Cardiac atrium fibroblast (primary cell): ENCODE measurements around the genes RBP5, ACSM4, ZNF705A and PHC1.

DNA sequence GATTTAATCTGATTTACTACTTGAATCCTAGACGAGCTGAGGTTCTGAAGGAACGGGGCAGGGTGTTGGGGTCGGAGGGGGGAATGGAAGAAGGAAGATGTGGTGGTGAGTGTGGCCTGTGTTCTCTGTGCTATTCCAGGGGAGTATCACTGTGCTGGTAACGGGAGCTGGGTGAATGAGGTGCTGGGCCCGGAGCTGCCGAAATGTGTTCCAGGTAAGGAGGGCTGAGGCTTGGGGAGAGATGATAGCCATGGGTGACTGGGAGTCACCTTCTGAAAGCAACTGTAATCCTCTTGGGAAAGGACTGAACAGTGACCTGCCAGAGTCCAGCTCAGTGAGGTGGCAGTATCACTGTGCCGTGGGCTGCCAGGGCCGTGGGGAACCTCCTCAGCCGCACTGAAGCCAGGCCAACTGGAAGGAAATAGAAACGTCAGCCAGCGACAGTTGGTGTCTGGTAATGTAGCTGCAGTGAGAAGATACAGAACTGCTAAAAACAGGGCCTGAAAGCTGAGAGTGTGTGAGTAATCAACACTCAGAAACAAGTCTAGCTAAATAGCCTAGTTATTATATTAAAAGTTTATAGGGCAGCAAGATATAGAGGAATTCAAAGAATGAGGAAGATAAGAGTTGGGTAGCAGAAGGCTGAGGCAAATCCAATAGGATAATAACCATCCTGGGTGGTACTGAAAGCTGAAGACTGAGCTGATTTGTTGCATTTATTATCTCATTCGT, 8.0 kb downstream of the C1S start:
- RAMPAGE, long total RNA, result no peak

DNA sequence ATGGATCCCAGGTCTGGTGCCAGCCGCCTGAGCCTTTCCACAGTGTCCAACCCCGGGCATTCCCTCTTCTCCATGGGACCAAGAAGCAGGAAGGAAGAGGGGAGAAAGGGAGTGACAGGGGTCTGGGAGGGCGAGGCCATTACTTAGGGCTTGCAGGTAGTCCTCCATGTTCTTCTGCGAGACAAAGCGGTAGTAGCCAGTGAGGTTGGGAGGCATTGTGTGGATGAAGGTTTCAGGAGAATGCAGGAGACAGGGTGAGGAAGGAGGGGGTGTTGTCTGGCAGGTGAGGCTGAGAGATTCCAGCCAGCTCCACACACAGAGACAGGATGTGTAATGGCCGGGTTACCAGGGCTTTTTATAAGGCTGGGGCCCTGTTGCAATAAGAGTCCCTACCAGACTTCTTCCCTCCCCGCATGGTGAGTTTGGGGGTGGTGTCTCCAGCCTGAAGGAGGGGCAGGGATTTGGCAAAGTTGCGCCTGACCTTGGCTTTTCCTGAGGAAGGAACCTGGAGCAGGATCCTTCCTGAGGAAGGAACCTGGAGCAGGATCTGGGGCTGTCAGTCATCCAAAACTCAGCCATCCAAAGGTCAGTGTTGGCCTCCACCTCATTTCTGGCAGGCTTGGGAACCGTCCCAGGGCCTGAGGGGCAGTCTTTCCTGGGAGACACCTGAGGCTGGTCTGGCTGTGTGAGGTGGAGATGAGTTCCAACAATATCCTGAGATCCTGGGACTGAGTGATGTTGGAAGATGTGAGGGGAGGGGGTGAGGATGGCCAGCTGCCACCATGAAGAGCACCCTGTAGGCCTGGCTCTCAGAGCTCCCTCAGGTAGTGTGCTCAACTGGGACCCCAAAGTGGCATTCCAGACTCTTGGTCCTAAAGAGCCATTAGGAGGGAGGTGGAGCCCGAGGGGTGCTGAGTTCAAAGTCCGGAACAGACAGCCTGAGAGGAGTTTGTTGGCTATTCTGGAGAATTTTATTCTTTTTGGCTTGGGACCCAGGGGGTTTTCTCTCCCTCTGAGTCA, at the start of gene RBP5:
TSS of gene RBP5 (minus strand) at position 330 of the 1,020 bp plus-strand sequence.
- RAMPAGE, long total RNA, result no peak

DNA sequence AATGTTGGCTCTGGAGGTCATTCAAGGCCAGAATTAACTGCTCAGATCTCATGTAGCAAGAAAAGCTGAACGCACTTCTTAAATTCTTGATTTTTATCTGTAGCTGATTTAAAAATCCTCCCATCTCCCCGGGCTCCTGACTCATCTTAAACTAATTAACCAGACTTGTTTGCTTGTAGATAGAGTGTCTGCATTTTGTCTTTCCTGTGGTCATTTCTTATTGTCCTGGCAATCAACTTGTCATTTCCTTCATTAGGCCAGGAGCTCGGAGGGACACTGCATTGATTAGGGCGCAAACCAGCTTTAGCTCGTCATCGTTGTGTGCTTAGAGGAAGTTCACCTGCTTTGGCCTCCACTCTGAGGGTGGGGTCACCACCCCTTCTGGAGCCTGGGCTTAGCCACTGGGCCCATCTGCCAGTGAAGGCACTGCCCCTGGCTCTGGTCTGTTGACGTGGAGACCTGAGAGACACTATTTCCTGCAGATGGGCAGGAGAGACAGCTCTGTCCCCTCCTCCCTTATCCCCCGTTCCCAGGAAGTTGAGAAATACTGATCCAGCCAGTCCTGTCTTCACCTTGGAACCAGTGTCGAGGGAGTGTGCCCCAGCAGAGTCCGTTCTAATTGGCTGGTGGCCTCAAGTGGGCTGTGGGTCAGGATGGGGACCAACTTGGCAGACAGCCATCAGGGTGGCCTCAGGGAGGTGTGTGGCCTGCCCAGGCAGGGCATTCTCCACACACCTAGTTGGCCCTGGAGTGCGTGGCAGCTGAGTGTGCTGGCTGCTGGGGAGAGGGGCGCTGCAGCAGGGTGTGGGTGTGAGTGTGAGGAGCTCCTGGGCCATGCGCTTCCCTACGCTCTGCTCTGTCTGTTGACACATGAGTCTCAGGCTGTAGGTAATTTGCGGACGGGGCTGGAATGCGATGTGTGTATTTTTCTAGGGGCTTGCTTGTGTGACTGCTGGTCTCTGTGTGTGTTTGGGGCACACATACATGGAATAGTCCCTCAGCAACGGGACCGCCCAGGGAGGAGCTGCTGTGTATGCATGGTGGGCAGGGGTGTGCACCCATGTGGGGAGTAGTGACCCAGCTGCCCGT, 25.3 kb downstream of the CLSTN3 start:
- RAMPAGE, long total RNA, result no peak

DNA sequence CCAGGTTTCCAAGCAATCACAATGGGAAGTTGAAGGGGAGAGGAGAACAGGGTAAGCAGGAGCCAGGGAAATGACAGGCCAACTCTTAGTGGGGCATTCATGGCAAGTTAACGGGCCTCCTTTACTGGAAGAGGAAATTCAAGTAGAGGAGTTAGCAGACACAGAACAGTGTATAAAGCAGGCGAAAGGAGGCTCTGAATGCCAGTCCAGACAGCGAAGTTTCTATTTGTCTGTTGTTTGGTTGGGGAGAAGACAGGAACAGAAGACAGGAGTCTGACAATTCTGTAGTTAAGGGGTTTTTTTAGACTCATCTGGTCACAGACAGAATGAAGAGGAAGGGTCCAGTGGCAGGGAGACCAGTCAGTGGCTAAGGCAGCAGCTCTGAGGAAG, at the start of gene ACSM4:
TSS of gene ACSM4 (plus strand) at position 298 of the 390 bp plus-strand sequence.
- RAMPAGE, long total RNA, result no peak

GRCh38 chr12:7487202-7488208, 16.1 kb downstream of the CD163 start:
- RAMPAGE, long total RNA, result no peak

DNA sequence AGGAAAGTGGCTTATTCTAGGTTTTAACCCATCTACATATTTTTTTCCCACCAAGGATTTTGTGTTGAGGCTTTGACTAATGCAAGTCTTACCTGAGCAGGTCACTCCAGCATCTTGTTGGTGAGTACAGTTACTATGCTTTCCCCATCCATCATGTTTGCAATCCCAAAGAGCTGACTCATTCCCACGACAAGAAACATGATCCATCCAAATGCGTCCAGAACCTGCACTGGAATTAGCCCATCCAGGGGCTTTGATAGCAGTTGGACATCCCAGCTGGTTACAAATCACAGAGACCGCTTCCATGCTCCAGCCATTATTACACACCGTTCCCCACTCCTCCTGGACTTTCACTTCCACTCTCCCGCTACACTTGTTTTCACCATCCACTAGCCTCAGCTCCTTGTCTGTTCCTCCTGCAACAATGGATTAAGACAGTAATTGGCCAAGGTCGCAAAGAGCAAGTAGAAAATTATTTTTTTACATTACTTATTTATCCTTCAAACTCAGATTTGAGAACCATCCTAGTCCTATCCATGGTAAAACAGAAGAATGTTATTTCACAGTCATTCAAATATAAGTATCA, 2.4 kb downstream of the CD163 start:
- RAMPAGE, long total RNA, result no peak

- RAMPAGE, long total RNA, result no peak
Measured at GRCh38 chr12:7994422-7995272, 37.9 kb upstream of the FOXJ2 start.

DNA sequence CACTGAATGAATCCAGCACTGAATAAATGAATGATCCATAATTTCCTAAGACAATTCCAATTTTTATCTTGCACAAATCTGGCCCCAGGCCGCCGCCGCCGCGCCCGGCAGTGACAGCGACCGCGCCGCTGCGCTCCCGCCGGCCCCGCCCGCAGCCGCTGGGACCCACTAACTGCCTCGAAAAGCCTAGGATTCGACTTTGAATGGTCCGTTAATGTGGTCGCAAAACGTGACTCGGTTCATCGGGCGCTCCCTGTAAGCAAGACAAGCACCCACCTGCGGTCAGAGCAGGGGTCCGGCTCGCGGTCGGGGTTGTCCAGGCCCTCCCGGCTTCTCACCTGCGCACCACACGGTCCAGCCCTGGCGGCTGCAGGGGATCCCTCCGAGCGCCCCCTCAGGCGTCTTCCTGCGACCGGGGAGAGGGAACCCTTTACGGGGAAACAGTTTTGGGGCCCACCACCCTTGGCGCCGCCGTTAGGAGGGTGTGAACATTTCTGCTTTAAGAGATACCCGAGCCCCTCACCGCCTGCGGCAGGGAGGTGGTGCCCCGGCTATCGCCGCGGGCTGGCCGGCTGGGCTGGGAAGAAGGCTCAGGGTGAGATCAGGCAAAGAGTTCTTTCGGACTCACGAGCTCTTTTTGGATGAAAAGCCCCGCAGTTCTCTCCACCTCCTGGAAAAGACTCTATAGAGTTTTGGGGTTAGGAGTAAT, 13.7 kb upstream of the FOXJ2 start:
- RAMPAGE, long total RNA, result no peak

- RAMPAGE, long total RNA, result no peak
Measured at GRCh38 chr12:8069577-8070118, 3.5 kb upstream of the C3AR1 start.

- RAMPAGE, long total RNA, result no peak
Measured at GRCh38 chr12:8080083-8080563, 2.0 kb upstream of the NECAP1 start.

- RAMPAGE, long total RNA, result no peak
Measured at GRCh38 chr12:8156716-8157412, at the start of gene ZNF705A. Gene ZNF705A, plus strand, starts transcription at chr12:8157015.

- RAMPAGE, long total RNA, result no peak
Measured at GRCh38 chr12:8181233-8181543, 24.4 kb downstream of the ZNF705A start.

DNA sequence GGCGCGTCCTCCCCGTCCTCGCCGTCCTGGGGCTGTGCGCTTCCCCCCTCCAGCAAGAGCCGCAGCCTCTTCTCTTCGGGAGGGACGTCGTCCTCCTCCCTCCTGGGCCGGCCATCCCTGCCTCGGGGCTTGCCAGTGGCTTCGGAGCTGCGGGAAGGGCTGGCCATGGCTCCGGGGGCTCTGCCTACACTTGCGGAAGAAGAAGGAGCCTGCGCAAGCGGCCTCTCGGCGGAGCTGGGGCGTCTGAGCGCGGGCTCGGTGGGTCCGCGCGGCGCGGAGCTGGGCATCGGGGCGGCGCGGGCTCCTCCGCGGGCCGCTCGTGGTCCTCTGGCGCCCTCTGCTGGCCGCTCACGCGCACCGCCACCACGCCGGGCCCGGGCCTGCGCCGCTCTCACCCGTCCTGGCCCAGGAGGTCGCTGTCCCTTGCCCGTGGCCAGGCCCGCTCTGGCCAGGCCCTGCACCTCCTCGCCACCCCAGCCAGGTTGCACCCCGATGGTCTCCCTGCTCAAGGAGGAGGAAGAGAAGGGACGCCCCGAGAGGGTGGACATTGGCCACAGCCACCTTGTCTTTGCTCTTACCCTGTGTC, 59.2 kb upstream of the CLEC6A start:
- RAMPAGE, long total RNA, result no peak

DNA sequence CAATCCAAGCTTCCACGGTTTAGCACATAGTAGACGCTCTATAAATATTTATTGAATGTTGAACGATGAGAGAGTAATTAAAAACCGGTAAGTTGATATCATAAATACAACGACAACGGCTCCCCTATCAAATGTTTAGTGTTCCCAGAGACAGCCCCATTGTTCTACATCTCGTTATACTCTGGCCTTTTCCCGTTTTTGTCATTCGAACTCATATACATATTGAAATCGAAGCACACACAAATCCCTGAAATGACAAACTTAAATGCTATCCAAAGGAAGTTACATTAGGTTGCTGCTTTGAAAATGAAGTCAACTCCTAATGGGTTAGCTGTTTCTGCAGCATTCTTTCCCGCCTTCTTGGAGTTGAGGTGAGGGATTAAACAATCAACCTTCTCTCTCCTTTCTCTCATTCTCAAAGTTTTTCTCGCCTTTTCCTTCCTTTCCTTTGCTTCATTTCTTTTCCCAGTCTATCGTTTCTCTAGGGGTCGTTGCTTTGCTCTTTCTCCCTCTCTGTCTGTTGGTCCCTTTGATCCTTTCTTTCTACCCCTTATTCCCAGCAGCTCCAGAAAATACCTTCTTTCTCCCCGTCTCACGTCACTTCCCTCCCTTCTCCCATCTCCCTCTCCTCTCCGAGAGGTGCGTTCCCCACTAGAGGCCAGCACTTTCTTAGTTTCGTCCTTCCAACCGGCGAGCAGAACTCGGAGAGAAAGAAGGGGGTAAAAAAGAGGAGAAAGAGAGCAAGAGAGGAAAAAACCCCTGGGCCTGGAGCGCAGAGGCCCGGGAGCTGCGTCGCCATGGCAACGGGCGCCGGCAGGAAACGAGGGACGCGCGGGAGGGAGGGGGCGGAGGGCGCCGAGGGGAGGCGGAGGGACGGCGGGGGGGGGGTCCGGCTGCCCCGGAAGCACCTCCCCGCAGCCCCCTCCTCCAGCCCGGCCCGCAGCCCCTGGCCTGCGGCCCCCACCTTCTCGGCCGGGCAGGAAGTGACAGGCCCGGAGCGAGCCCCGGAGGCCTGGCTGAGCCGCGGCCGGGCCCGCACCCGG, at the start of gene PHC1:
TSS of gene PHC1 (plus strand) at position 930 of the 1,043 bp plus-strand sequence.
- RAMPAGE, long total RNA, result no peak

DNA sequence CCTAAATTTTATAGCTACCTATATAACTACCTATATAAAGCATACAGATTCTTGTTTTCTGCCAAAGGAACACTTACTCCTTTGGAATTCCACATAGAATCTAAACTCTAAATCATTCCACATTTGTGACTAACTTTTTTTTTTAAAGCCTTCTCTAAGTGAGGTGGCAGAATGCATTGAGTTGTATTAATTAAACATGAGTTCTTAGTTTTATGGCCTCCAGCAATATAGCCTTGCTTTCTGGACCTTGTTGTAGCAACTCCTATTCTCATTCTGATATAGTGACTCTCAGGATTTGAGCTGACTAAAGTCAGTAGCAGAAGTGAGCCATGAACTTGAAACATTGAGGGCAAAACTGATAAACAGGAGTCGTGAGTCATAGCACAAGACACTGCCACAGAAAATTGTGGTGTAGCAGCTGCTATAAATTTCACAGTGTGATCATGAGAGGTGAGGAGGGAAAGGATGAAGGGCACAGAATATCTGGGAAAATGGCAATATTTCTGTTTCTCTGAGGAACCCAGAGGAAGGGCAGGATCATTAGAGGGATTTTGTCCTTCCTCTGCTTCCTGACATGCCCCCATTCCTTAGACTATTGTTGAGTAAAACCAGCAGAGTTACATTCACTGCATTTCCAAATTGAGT, 7.3 kb downstream of the KLRG1 start:
- RAMPAGE, long total RNA, result no peak

- RAMPAGE, long total RNA, result no peak
Measured at GRCh38 chr12:9106728-9108088, 8.5 kb downstream of the A2M start.

GRCh38 chr12:9131650-9132644, 16.2 kb upstream of the A2M start:
- RAMPAGE, long total RNA, result no peak

- RAMPAGE, long total RNA, result no peak
Measured at GRCh38 chr12:9293510-9293853, 85.3 kb upstream of the PZP start.

DNA sequence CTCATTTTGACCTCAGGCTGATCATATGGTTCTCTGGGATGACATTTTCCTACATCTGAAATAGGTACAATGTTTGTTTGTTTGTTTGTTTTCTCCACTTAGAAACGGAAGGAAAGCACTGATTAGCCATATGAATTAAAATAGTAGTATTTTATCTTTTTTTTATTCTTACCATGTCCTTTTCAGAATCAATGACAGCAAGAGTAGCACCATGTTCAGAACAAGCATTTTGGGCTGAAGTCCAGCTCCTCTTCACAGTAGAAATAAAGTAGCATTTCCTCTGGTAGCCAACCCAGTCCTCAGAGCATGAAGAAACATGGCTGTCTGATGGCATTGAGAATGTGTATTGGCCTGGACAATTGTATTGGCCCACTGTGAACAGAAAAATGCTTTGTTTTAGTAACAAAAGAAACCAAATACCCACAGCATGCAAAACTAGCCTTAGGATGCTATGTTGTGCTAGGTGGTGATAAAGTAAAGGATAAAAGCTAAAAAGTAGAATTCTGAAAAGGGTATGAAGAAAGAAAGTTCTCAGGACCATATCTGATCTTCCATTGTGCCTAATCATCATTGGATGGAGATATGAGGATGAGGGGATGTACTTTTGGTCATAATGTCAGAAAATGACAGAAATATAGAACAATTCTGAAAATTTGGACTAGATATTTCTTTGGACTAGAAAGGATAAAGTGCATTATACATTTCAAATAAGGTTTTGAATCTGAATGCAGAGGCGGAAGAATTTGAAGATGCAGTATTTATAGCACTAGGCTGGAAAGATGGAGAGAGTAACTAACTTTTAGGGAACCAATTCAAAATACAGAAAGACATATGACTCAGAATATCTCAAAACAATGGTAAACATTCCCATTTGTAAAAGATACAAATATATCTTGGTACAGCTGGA, 5.6 kb downstream of the CD69 start:
- RAMPAGE, long total RNA, result no peak

DNA sequence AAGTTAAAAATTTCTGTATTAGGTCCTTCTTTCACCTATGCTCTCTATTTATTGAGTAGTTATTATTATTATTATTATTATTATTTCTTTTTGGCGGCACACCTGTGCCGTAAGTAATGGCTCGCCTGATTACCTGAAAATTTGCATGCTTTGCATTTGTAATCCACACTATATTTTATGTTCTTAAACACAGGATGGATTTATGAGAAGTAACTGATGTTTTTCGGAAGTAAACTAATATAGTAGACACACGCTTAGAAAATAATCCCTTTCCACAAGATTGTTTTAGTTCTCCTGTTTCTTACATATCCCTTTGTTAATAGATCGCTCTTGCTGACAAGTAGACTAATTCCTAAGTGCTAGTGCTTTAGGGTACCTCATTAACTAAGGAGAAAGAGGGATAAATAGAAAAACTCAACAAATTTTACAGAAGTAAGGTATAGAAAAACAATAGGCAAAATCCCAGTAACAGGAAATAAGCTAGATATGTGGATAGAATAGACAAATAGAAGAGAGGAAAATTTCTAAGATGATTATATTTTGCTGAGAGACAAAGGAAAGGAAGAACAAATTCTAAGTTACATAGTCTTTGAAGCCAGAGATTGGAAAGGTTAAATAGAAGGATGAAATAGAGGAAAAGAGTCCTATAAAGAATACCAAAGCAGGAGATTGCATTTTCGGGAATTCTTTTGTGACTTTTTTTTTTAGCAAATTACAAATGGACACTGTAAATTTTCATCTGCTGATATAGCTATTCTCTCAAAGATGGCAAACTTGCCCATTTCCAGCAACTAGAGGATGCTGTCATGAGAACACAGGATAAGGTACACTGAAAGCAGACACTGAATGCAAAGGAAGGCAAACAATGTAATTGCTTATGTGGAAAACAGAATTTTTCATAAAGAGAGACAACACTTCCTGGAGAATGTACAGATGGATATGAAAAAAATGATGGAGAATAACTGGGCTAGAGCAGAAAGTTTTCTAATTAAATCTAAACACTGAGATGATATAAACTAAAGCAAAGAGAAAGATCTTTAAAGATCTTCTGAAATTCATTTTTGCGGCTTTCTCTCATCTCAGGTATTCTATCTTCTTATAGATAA, 922 bp downstream of the CD69 start:
- RAMPAGE, long total RNA, result no peak